Mesenteric fat pad (tissue), 1 donor: ENCODE measurements around the genes ZFHX2, REC8 and IPO4.

- PRO-cap = no peak
Measured at GRCh38 chr14:22979758-22980403, 2.5 kb downstream of the AJUBA start.

- PRO-cap = no peak
Measured at GRCh38 chr14:23080347-23080963, 14.5 kb downstream of the ACIN1 start.

GRCh38 chr14:23090386-23090825 is 4.5 kb downstream of the ACIN1 start:
- PRO-cap = no peak

GRCh38 chr14:23094446-23094944 is 441 bp downstream of the ACIN1 start:
- PRO-cap = unidirectional peak, plus-strand start at chr14:23094696

DNA sequence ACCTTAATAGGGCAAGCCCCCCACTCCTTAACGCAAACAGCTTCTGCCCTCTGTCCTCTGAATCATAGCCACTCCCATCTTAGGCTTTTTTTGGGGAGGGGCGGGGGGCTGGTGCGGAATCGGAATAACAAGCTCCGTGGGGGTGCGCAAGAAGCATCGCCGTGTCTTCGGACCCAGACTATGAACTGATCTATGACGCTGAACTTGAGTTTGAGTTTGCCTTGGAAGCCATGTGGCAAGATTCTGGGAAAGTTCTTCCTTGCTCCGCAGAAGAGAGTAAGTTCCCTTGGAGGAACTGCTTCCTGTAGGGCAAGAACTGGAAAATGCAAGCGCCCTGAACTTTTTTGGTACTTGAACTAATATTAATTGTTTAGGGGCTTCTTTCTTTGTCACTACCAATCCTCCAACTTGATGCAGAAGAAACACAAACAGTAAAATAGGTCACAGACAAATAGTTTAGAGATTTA is 403 bp downstream of the C14orf119 start:
- PRO-cap = no peak

GRCh38 chr14:23286220-23287082 is 519 bp upstream of the HOMEZ start:
- PRO-cap = bidirectional peak, plus-strand start at chr14:23286435, minus-strand start at chr14:23286094

GRCh38 chr14:23300997-23302056 is 1.3 kb downstream of the PPP1R3E start:
- PRO-cap = bidirectional peak, plus-strand start at chr14:23301434, minus-strand start at chr14:23301210; bidirectional peak, plus-strand start at chr14:23301469, minus-strand start at chr14:23301480; bidirectional peak, plus-strand start at chr14:23301806, minus-strand start at chr14:23301531; bidirectional peak, plus-strand start at chr14:23301965, minus-strand start at chr14:23301860

DNA sequence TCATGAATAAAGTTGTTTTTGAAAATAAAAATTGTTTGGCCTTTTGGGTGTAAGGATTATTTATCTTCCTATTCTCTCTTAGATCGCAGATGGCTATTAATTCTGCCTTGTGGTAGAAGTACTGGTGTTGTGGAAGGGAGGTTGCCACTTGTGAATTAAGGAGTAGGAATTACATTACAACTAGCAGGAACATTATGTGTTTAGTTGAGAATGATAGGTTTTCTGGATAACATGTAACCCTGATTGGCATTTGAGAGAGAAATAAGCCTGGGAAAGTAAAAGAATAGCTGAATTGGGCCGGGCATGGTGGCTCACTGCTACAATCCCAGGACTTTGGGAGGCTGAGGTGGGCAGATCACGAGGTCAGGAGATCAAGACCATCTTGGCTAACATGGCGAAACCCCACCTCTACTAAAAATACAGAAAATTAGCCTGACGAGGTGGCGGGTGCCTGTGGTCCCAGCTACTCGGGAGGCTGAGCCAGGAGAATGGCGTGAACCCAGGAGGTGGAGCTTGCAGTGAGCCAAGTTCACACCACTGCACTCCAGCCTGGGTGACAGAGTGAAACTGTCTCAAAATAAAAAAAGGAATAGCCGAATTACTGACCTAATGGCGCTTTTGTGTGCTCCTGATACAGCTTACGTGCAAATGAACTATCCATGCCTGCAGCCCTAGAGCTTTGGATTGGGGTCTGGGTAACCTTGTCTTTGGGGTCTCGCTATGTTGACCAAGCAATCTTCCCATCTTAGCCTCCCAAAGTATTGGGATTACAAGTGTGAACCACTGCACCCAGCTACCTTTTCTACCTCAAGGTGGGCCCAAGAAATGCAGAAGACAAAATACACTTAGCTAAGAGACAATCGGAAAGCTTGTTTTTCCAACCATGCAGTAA is 5.1 kb downstream of the PABPN1 start:
- PRO-cap = no peak

DNA sequence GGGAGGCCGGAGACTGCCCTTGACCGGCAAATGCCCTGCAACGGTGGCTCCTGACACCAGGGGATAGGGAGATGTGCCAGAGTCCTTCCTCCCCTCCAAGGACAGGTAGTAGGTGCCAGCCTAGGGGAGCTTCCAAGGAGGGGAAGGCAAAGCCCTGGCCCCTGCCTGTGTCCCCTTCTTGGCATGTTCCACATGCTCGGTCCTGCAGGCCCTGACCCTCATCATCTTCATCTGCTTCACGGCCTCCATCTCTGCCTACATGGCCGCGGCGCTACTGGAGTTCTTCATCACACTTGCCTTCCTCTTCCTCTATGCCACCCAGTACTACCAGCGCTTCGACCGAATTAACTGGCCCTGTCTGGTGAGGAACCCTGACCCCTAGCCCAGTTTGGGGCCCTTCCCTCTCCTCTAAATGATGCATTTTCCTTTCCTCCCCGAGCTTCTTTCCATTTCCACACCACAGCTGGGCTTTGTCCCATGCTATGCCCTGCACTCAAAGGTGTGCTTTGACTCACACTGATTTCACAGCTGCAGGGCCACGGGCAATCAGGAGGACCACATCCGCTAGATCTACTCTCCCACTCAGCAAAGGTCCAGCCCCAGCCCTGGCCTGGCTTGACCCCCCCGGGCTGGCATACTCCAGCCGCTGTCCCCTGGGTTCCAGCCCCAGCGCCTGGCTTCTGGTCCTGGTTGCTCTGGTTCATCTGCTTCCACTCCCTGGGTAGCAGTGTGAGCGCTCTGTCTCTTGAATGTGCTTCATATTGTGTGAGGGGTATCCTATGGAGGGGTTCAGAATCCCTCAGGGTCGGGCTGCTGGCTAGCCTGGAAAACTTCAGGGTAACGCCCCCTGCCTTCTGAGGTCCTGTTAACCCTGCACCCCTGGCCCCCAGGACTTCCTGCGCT is 1.5 kb downstream of the CMTM5 start:
- PRO-cap = no peak

GRCh38 chr14:23427373-23427723 is 8.1 kb downstream of the MYH7 start:
- PRO-cap = no peak

GRCh38 chr14:23523798-23524434 is 27.6 kb downstream of the ZFHX2 start:
- PRO-cap = no peak

GRCh38 chr14:23550486-23550774 is 1.1 kb downstream of the ZFHX2 start:
- PRO-cap = no peak

GRCh38 chr14:23550963-23552010 is at the start of gene ZFHX2:
TSS of gene ZFHX2 (minus strand) at chr14:23551765.
- PRO-cap = unidirectional peak, minus-strand start at chr14:23551034

GRCh38 chr14:23931762-23932134 is 21.8 kb upstream of the DHRS4 start:
- PRO-cap = no peak

- PRO-cap = no peak
Measured at GRCh38 chr14:24061395-24062059, 9.7 kb downstream of the CARMIL3 start.

DNA sequence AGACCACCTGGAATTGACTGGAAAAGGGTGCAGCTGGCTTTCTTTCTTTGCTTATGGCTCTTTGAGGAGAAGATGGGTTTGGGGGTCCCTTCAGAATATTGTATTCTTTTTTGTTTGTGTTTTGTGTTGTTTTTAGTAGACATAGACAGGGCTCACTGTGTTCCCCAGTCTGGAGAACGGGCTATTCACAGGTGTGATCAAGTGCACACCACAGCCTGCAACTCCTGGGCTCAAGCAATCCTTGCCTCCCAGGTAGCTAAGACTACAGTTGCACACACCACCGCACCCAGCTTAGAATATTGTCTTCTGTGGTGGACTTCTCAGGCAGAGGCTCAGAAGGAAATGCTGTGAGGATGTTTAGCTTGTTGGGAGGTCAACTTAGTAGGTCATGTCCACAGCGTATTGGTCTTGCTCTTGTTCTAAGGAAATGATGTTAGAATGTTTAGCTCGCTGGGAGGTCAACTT is 1.5 kb upstream of the NRL start:
- PRO-cap = no peak

- PRO-cap = no peak
Measured at GRCh38 chr14:24170935-24171226, 999 bp upstream of the REC8 start.

DNA sequence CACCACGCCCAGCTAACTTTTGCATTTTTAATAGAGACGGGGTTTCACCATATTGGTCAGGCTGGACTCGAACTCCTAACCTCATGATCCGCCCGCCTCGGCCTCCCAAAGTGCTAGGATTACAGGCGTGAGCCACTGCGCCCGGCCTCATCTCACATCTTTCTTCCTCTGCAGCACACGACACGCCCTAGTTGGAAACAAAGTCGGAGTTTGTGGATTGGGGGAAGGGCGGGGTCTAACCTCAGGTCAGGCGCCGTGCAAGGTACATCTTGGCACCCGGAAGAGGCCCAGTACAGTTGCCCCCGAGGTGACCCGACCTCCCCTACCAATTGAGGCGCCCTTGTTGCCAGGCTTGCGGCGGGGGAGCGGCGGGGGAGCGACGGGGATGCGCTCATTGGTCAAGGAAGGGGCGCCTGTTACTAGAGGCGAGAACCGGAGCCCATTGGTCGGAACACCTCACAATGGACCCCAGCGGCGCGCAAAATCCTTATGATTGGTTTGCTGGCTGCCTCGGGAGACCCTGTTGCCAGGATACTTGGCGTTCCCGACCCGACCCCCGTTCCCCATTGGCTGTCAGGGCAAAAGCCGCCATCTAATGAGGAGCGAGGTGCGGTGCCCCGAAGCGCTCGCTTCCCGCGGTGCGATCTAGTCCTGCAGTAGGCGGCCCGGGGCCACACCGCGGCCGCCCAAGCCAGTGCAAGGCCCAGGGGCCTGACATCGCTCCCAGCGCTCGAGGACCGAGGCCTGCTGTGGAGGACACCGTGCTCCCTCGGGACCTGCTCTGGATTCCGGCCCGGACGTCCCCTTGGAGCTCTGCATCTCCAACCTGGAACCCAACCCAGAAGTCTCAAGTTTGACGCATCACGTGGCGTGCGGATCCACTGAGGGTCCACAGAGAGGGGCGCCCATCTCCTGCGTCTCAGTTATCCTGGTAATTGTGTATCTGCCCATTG is at the start of gene REC8:
Gene REC8 (plus strand): TSS at position 646 of the 953 bp plus-strand sequence.
- PRO-cap = no peak

GRCh38 chr14:24188478-24189292 is at the start of gene IPO4:
TSS of gene IPO4 (minus strand) at chr14:24188816.
- PRO-cap = unidirectional peak, minus-strand start at chr14:24188811

GRCh38 chr14:24255823-24256588 is 7.0 kb downstream of the TGM1 start:
- PRO-cap = no peak